ENCODE measurements around the genes OR1D2 and OR1A2.

DNA sequence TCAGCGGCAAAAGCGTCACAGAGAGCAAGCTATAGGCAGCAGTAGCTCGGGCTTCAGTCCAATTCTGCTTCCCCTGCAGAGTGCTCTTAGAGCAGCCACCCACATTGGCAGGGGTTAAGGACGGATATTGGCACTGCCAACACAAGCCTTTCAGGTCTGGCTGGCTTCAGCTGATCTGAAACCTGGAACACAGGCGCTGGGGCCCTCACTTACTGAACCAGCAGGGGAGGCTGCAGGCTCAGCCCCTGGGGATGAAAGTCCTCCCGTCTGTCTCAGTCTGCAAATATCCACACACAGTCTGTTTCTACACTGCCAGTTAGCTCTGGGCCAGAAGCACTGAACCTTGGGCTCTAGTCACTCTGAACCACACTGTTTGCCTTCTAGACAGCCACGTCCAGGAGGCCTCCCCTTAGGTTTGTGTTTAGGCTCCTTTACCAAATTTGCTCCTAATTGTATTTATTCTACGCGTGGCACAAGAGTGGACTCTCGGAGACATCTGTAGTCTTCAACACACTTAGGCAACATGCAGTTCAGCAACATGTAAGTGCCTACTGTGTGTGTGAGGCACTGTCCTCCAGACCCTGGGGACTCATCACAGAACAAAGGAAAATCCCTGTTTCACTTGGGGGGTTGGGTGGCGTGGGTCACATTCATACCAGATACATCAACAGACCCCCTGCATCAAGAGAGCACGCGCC, 40.2 kb downstream of the HIC1 start:
- RRBS: no CpG with 5 or more reads among the region's 13 CpGs

GRCh38 chr17:2189732-2190383, 113.7 kb downstream of the SMG6 start:
- RRBS: no CpG with 5 or more reads among the region's 5 CpGs

- RRBS: 93% methylated on average over 2 of the region's 11 CpGs
These were observed 112.4 kb downstream of the SMG6 start for GRCh38 chr17:2190989-2191750.

- RRBS: no CpG with 5 or more reads among the region's 6 CpGs
These were observed 52.9 kb downstream of the SMG6 start for GRCh38 chr17:2250521-2251253.

GRCh38 chr17:2329034-2329687, 7.1 kb downstream of the TSR1 start:
- RRBS: no CpG with 5 or more reads among the region's 4 CpGs

- RRBS: no CpG with 5 or more reads among the region's 2 CpGs
These were observed 3.4 kb downstream of the TSR1 start for GRCh38 chr17:2332755-2333374.

- RRBS: no CpG with 5 or more reads among the region's 8 CpGs
These were observed 1.1 kb downstream of the SGSM2 start for GRCh38 chr17:2338289-2338813.

DNA sequence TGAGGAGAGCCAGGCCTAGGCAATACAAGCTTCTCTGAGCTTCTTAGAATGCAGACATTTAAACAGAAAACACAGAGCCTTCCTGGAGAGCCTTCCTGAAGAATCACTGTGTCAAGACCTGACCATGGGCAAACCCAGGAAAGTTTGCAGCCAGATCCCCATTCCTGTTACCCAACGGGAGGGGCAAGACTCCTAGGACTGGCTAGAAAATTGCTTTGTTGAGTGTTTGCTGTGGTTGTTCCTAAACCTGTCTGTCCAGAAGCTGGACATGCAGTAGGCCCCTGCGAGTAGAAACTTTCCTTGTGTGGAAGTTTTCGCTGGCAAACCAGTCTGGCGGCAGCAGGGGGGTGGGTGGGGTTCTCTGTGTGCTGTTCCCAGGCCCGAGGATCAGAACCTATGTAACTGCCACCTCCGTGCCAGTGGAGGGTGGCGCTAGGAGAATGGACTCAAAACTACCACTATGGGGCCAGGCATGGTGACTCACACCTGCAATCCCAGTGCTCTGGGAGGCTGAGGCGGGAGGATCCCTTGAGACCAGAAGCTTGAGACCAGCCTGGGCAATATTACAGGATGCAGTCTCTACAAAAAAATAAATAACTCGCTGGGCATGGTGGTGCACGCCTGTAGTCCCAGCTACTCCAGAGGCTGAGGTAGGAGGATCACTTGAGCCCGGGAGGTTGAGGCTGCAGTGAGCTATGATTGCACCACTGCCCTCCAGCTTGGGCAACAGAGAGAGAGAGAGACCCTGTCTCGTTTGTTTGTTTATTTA, 9.2 kb downstream of the SGSM2 start:
- RRBS: no CpG with 5 or more reads among the region's 12 CpGs

DNA sequence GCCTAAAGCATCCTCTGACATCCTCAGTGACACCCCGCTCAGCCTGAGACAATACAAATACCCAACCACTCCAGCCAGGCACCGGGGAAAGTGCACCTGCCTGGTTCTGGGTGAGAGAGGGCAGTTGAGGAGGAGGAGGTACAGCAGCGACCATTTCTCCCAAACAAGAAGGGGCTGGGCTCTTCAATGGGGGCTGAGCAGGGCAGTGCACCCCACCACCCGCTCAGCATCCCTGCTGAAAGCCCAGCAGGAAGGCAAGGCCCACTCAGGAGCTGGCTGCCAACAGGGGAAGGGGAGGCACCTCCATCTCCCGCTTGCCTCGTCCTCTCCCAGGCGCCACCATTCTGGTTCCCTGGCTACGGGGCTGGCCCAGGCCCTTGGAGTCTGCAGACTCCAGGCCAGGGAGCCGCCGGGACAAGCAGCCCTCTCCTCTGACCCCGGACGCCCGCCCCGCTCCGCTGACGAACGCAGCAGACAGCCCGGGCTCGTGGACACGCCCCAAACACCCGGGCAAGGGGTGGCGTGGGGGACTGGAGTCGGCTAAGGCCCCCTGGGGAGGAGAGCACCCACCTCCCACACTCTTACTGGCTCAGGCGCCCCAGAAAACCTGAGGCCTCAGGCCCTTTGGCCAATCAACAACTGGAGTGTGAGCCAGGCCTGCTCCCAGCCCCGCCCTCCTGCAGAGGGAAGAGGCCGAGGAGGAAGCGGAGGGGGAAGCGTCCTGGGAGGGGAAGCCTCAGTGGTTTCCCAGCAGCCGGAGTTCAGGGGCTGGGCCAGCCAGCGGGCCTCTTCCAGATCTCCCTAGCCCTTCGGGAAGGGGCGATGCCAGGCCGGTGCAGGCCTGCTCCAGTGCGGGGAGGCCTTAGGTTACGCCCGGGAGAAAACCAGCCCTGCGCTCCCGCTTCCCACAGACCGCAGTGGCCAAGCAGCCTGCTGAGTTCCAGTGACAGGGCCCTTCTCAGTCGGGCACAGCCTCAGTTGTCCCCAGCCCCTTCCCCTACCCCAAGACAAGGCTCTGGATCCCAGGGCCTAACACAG, 4.2 kb downstream of the MNT start:
- RRBS: 6% methylated on average over 16 of the region's 40 CpGs

DNA sequence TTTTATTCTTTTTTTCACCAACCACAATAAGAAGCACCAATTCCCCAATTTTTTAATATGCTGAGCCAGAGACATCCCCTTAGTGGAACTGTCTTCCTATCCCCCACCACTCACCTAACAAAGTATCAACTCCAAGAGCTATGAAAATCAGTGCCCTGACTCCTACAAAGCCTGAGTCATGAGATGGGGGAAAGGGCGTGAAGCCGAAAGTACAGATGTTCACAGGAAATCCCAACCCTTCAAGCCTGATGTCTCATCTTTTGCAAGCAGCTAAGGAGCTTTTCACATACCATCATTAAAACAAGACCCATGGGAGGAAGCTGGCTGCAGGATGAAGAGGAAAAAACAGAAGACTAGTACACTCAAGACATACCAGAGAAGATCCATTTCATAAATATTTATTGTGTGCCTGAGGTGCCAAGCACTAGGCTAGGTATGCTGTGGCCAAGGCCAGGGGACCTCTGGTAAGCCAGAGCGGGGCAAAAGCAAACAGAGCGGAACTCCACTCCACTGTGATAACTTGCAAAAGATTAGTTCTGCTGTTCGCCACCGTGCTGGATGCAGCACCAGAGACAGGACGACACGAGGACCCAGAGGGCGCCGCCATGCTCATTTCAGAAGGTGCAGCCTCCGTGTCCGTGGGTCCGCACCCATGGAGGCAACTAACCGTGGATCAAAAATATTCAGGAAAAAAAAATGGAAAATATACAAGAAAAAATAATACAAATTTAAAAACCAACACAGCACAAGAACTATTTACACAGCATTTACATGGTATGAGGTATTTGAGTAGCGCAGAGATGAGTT, 4.5 kb upstream of the MNT start:
- RRBS: no CpG with 5 or more reads among the region's 15 CpGs

- RRBS: no CpG with 5 or more reads among the region's 3 CpGs
These were observed 41.3 kb upstream of the MNT start for GRCh38 chr17:2442165-2442583.

GRCh38 chr17:2545334-2546046, 33.8 kb upstream of the METTL16 start:
- RRBS: no CpG with 5 or more reads among the region's 9 CpGs

- RRBS: no CpG with 5 or more reads among the region's 10 CpGs
These were observed 3.9 kb downstream of the CLUH start for GRCh38 chr17:2707615-2708160.

DNA sequence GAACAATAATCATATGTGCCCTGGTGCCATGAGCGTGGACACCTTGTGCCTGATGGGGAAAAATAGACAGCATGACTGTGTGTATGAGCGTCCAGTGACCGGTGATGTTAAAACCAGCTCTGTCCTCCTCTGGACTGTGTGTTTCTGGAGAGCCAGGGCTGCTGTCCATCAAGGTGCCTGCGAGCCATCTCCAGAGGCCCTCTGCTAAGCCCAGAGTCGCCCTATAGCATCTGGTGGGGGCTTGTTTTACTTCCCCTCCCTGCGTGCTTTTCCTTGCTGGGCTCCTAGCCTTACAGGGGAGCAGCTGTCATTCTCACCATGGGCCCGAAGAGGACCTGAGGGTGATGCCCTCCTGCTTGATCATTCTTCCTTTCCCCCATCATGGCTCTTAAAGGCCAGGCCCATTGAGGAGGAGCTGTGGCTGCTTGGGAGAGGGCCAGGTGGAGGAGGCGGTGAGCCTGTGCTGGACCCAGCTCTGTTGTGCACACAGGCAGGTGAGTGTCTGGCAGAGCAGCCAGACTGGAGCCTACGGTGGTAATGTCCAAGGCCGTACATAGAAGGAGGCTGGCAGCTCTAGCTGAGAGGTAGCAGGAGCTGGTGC, 106.7 kb downstream of the RAP1GAP2 start:
- RRBS: 95% methylated on average over 2 of the region's 10 CpGs

- RRBS: 35% methylated on average over 4 of the region's 7 CpGs
These were observed 113.8 kb downstream of the OR1D5 start for GRCh38 chr17:2949508-2950031.

DNA sequence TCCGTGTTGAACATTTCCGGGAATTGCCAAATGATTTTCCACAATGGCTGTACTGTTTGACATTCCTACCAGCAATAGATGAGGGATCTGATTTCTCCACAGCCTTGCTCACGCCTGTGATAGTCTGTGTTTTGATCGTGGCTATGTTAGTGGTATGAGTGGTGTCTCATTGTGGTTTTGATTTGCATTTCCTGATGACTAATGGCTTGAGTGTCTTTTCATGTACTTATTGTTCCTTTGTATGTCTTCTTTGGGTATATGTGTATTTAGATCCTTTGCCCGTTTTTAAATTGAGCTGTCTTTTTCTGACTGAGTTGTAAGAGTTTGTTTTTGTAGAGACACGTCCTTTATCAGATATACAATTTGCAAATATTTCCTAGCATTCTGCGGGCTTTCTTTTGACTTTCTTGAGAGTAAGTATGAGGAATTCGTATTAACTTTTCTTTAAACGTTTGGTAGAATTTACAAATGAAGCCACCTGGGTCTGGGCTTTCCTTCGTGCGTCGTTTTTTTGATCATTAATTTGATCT, 108.2 kb downstream of the OR1D5 start:
- RRBS: no CpG with 5 or more reads among the region's 12 CpGs

DNA sequence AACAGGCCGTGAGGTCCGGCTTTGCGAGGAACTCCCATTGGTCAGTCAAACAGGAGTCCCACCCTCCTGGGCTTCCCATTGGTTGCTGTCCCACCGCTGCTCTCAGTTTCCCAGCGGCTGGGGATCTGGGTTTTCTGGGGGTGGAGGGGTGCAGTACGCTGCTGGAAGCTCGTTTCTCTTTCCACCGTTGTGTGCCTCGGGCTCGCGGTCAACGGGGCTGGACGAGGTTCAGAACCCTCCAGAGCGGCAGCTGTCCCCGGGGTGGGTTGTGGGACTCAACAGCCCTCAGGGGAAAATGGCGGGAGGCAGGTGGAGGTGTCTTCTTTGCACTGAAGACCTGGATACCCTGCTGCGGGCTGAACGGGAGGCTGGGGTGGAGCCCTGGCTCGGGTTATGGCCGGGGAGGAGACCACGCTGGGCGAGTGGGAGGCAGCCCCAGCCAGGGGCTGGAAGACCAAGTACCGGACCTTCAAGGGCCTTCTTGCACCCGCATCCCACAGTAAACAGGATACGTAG, 14.3 kb downstream of the OR1D5 start:
- RRBS: 36% methylated on average over 4 of the region's 25 CpGs

- RRBS: no CpG with 5 or more reads among the region's 3 CpGs
These were observed at the start of gene OR1D2 for GRCh38 chr17:3104307-3104640. TSS of gene OR1D2 (minus strand) at chr17:3104422.

GRCh38 chr17:3197260-3197681, at the start of gene OR1A2:
TSS of gene OR1A2 (plus strand) at chr17:3197519.
- RRBS: no CpG with 5 or more reads among the region's 4 CpGs